Osteoblast (primary cell): ENCODE measurements around a stretch of chr7.

- CAGE, long polyA plus RNA, result no peak
- RRBS, result no CpG with 5 or more reads among the region's 3 CpGs
Measured at GRCh38 chr7:23310445-23311047, 11.4 kb downstream of the MALSU1 start.

GRCh38 chr7:23474462-23475309 is 4.4 kb upstream of the IGF2BP3 start:
- CAGE, long polyA plus RNA, result no peak
- RRBS, result no CpG with 5 or more reads among the region's 34 CpGs

GRCh38 chr7:23723041-23723393 is 13.0 kb downstream of the STK31 start:
- CAGE, long polyA plus RNA, result no peak
- RRBS, result no CpG with 5 or more reads among the region's 7 CpGs

DNA sequence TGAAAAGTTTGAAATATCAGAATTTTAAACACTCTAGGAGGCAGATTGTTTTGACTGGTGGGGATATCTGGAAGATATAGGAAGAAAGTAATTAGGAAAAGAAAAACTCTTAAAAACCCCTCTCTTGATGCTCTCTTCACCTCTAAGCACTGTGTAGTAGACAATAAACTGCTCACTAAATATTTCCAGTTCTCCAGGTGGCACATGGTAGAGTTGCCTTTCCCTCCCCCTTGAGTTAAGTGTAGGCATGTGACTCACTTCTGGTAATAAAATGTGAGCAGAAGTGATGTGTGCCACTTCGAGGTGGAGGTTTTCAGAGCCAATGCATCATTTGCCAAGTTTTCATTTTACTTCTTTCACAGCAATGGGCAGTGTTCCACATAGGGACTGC is 131.7 kb upstream of the NPY start:
- CAGE, long polyA plus RNA, result no peak
- RRBS, result no CpG with 5 or more reads among the region's 1 CpG

DNA sequence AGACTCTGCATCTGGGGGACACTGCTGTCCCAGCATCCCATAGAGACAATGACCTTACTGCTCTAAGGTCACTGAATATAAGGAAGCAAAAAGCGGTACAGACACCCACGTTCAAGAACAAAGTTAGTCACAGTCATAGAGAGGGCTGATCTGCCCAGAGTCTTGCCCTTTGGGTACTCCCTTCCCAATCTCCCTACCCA is 76.3 kb upstream of the GSDME start:
- CAGE, long polyA plus RNA, result no peak
- RRBS, result no CpG with 5 or more reads among the region's 2 CpGs

- CAGE, long polyA plus RNA, result no peak
- RRBS, result no CpG with 5 or more reads among the region's 3 CpGs
Measured at GRCh38 chr7:25126647-25127194, 1.7 kb upstream of the CYCS start.

GRCh38 chr7:25261138-25261559 is 32.9 kb upstream of the NPVF start:
- CAGE, long polyA plus RNA, result no peak
- RRBS, result no CpG with 5 or more reads among the region's 7 CpGs

- CAGE, long polyA plus RNA, result no peak
- RRBS, result no CpG with 5 or more reads among the region's 11 CpGs
Measured at GRCh38 chr7:25670122-25670785, 442.0 kb upstream of the NPVF start.

DNA sequence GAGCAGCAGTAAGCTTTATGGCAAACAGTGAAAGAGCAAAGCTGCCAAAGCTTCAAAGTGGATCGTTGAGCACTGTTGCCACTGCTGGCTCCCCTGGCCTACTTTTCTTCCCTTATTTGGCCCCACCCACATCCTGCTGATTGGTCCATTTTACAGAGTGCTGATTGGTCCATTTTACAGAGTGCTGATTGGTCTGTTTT is 451.9 kb upstream of the NFE2L3 start:
- CAGE, long polyA plus RNA, result no peak
- RRBS, result no CpG with 5 or more reads among the region's 1 CpG

DNA sequence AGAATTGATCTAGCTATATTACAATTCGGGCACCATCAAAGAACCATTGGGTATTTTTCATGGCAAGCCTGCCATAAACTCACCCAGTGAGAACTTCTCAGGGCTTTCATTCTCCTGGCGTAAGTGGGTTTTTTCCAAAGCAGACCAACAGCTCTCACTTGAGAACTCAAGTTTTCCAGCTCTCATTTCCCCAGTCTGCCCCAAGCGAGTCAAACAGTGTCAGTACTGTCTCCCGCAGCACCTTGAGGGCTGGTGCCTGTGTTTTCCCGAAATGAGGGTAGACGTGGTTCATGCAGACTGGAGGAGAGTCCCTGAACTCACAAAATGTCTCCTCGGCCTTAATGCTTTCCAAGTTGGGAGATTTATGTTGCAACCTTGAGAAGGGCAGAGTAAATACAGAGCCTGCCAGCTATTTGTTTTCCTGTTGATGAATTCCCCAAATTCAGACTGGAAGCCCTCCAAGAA is 254.9 kb upstream of the NFE2L3 start:
- CAGE, long polyA plus RNA, result no peak
- RRBS, result no CpG with 5 or more reads among the region's 7 CpGs

DNA sequence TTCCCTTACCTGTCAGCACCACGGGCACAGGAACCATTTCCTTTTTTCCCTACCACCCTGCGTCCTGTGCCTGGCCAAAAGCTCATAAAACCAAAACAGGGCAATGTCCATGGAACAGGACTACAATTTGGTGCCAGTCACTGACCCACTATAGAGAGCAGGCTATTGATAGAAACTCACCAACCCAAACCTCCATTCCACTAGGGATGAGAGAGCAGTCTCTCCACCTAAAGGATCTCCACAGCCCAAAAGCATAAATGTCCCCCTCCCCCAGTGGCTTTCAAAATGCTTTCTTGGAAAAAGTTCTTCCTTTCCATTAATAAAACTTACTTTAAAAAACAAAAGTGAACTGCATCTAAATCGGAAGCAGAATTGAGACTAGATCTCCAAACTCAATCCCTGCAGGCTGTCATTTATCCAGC is 202.9 kb upstream of the NFE2L3 start:
- CAGE, long polyA plus RNA, result no peak
- RRBS, result no CpG with 5 or more reads among the region's 3 CpGs

- CAGE, long polyA plus RNA, result no peak
- RRBS, result no CpG with 5 or more reads among the region's 18 CpGs
Measured at GRCh38 chr7:25949466-25950171, 202.4 kb upstream of the NFE2L3 start.

- CAGE, long polyA plus RNA, result no peak
- RRBS, result no CpG with 5 or more reads among the region's 19 CpGs
Measured at GRCh38 chr7:26078739-26079458, 73.1 kb upstream of the NFE2L3 start.

DNA sequence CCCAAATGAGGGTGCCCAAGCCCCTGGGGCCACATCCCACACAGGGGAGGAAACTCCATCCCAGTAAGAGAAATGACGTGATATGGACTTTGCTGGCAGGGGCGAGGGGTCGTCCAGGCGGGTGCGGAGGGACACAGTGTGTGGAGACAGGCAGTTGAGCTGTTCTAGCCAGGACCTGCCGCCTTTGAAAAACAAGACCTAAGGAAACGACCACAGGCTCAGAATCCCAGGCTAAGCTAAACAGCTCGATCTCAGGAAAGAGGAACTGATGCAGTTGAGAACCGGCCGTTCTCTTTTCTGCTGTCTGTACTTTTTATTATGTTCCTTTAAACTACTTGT is 51.1 kb upstream of the NFE2L3 start:
- CAGE, long polyA plus RNA, result no peak
- RRBS, result no CpG with 5 or more reads among the region's 10 CpGs

DNA sequence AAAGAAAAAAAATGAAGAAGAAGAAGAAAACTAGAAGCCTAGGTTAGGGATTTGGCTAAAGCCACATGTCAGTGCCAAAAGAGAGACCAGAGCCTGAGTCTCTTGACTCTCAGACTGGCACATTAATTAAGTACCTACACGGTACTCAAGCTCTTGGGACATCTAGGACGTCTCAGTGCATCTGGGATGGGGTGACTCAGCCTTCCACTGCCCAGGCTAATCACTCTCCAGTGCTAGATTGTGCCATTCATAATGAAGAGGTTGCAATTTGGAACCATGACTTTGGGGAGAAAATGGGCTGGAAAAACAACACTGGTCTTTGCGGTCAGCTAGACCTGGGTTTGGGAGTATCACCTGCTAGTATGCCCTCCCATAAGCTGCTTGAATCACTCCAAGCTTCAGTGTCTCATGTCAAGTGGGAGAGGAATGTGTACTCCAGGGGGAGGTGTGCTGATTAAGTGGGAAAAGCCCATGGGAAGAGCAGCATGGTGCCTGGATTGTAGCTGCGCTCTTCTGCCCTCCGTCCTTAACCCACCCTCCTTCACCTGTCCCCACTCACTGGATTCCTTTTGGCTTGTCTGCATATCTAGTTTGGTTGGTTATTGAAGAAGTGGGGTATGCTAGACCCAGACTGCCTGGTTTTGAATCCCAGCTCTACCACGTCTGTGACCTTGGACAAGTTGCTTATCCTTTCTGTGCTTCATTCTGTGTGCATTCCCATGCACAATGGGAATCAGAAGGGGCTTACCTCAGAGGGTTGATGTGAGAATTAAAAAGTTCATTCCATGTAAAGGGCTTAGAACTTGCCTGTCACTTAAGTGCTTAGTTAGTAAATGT is 3.7 kb downstream of the NFE2L3 start:
- CAGE, long polyA plus RNA, result no peak
- RRBS, result no CpG with 5 or more reads among the region's 6 CpGs

- CAGE, long polyA plus RNA, result no peak
- RRBS, result no CpG with 5 or more reads among the region's 2 CpGs
Measured at GRCh38 chr7:26159222-26159754, 7.3 kb downstream of the NFE2L3 start.

GRCh38 chr7:26189238-26189449 is 11.4 kb downstream of the HNRNPA2B1 start:
- CAGE, long polyA plus RNA, result no peak

GRCh38 chr7:26192322-26193155 is 8.0 kb downstream of the HNRNPA2B1 start:
- CAGE, long polyA plus RNA, result no peak
- RRBS, result no CpG with 5 or more reads among the region's 4 CpGs

DNA sequence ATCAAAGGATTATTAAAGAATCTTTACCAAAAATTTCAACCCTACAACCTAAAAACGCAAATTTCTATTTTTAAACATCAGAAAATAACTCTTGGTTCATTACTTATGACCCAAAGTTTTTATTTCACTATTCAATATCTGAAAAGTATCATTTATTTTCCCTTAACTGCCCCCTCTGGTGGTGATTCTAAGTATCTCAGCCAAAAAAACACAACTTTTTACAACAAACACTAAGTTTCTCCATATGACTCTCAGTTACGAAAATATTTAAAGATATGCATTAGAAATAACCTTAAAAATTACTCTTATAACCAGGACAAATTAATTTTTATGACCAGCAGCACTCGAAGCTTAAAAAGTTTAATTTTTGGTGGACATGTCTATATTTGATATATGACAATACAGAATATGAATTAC is 2.5 kb downstream of the HNRNPA2B1 start:
- CAGE, long polyA plus RNA, result no peak
- RRBS, result no CpG with 5 or more reads among the region's 3 CpGs

DNA sequence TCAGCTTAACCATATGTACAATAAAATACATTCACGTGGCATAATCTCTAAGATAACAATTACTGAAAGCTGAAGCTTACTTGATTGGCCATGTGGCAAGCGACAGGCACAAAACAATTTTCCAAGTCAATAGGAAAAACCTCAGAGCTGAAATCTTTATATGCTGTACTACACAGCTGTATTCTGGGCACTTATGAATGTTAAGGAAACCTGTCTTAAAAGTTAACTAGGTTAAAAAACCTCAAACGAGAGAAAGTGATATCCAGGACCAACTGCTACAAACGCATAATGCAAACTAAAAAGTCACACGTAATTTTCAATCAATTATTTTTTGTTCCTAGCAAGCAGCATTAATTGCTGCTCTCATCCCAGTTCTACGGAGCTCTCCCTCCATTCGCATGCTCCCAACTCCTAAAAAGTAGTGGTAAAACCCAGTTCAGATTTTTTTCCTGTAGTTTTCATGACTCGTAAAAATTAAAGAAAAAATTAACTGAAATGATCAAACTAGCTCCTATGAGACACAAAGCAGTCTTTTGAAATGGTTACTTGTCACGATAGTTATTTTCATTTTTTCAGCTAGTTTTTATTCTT is 2.0 kb downstream of the HNRNPA2B1 start:
- CAGE, long polyA plus RNA, result no peak
- RRBS, result no CpG with 5 or more reads among the region's 9 CpGs